Neural cell (in vitro differentiated cells): Measurements from ENCODE around the genes SCGB1C2, GEMIN4, NXN and BHLHA9.

- RAMPAGE, long total RNA = no peak
Observed at GRCh38 chr17:137376-137752, at the start of gene SCGB1C2. Gene SCGB1C2, plus strand, starts transcription at chr17:137569.

- RAMPAGE, long total RNA = no peak
Observed at GRCh38 chr17:215358-216055, 34.1 kb upstream of the DOC2B start.

DNA sequence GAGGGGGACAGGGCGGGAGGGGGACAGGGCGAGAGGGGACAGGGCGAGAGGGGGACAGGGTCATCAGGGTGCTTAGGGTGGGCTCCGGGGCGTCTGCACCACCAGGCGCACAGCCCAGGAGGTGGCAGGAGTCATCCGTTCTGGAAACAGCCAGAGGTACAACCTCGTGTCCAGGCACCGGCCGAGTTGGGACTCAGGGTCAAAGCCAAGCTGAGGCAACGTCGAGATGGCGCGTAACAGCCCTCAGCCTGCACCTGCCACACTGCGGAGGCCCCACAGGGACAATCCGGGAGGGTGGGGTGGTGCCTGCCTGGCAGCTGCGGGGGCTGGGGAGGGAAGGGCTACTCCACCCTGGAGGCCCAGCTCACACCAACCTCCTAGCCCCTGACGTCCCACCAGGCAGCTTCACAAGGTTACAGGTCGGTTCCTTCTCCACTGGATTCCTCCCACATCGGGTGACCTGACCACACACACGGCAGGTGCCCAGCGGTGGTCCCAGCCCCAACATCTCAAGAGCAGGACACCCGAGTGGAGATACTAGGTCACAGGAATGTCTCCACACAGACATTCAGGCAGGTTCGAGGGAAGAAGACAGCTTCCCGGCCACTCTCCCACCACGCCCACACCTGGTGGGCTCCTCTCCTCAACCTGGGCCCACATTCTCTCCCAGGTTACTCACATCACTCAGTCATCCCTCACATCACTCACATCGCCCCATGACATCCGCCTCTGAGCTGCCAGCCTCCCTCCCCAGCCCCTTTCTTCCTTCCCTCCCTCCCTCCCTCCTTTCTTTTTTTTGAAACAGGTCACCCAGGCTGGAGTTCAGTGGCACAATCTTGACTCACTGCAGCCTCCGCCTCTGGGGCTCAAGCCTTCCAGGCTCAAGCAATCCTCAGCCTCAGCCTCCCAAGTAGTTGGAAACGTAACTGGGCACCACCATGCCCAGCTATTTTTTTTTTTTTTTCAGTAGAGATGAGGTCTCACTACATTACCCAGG lies 47.2 kb downstream of the RPH3AL start:
- RAMPAGE, long total RNA = no peak

DNA sequence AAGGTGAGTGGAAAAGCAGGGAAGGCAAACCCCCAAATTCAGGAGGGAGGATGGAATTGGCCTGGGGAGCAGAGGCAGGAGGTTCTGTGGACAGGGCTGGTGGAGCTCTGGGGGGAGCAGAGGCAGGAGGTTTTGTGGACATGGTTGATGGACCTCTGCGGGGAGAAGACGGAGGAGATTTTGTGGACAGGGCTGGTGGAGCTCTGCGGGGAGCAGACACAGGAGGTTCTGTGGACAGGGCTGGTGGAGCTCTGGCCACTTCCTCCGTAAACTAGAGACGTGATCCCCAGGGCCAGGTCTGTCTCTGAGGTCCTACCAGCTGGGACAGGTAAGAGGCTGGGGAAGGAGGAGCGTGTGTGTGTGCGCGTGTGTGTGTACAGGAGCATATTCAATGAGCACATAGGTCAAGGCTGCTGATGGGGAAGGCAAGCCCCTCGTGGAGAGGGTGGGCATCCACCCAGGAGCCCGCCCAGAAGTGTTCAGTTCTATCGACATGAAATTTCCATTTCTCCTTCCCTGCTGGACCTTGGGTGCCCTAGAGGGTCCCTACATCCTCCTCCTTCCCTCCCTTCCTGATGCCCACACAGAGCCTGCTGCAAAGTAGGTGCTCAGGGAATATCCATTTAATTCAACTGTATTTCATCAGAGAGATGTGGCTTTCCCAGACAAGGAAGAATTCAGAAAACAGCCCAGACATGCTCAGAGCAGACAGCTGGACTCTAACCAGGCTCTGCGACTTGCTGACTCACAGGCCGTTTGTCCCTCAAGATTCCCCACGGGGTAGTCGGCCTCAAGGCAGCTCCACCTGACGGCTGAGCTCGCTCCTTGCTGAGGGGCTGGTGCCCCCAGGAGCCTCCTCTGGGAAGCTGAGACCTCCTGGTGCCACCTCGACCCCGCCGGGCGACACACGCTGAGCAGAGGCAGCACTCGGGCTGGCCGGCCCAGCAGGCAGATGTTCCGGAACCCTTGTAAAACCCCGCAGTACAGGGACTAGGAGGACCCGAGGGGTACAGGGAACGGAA lies 20.4 kb downstream of the RPH3AL start:
- RAMPAGE, long total RNA = no peak

DNA sequence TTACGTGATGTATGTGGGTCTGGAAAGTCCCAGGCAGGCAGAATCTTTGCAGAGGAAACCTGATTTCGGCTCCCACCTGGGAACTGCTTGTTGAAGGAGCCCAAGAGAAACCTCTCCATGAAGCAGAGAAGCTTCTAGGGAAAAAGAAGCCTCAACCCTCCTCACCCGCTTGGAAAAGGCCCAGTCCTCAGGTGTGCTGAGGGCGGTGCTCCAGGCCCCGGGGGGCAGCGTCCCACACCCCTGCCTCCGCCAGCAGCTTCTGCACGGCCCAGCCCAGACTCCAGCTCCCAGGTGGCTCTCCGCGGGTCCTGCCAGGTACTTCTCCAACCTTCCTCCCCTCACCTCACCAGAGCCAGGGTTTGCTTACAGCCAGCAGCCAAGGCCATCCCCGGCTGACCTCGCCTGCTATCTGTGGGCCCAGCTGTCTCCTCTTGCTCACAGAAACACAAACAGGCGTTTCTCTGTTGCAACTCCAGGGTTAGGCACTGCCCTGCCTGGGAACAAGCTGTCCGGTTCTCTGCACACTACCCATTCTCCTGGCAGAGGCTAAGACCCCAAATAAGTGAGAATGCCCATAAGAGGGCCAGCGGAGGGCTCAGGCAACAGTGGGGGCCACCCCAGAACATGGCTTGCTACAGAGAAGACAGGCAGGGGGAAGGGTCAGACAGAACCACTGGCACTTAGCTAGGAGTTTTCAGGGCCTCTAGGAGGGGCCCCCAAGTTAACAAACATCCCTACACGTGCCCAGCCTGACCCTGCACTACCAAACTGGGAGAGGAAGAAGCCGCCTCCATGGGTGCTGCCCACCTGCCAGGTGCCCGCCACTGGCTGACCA lies 13.7 kb downstream of the RPH3AL start:
- RAMPAGE, long total RNA = no peak

DNA sequence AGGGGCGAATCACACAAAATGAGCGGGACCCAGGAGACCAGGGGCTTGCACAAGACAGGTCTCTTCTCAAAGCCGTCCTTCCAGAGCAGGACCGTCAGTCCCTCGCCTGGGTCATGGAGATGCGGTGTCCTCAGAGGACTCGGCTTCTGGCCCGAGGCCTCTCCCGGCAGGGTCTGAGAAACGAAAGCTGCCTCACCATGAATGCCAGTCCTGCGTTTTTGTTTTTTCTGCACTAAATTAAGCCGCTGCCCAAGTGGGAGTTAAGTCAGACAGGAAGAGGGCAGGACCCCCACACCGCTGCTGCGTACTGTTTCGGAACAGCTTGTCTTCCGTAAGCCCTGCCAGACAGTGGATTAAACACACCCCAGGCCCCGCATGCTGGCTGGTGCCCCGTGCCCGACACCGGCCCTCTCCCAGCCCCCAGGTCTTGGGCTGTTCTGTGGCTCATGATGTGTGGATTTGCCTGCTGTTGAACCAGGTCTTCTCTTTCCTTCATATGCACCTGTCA lies 84.6 kb downstream of the C17orf97 start:
- RAMPAGE, long total RNA = no peak

DNA sequence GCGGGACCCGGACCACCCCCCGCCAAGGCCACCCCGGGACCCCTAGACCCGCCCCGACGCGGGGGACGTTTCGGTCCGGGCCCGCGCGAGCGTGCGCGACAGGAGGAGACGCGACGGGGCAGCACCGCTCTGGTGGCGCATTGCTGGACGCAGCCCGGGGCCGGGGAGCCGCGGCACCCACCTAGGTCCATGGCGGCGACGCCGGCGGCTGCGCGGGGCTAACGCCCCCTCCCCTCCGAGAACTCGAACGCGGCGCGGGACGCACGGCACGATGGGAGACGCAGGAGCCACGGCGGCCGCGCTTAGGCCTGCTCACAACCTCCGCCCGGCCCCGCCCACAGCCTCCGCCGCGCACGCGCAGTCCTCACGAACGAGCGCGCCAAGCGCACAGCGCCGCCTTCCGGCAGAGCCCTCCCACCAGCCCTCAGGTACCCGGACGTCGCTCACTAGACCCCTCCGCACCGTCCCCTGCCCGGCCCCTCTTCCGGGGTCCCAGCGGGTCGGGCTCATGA lies at the start of gene GEMIN4:
Gene GEMIN4 (minus strand): TSS at position 313 of the 512 bp plus-strand sequence.
- RAMPAGE, long total RNA = no peak

- RAMPAGE, long total RNA = no peak
Observed at GRCh38 chr17:781237-781859, 732 bp downstream of the GLOD4 start.

GRCh38 chr17:800180-801086 lies 18.3 kb downstream of the MRM3 start:
- RAMPAGE, long total RNA = no peak

GRCh38 chr17:879473-880073 lies 97.4 kb downstream of the MRM3 start:
- RAMPAGE, long total RNA = no peak

- RAMPAGE, long total RNA = no peak
Observed at GRCh38 chr17:880074-881346, 98.4 kb downstream of the MRM3 start.

DNA sequence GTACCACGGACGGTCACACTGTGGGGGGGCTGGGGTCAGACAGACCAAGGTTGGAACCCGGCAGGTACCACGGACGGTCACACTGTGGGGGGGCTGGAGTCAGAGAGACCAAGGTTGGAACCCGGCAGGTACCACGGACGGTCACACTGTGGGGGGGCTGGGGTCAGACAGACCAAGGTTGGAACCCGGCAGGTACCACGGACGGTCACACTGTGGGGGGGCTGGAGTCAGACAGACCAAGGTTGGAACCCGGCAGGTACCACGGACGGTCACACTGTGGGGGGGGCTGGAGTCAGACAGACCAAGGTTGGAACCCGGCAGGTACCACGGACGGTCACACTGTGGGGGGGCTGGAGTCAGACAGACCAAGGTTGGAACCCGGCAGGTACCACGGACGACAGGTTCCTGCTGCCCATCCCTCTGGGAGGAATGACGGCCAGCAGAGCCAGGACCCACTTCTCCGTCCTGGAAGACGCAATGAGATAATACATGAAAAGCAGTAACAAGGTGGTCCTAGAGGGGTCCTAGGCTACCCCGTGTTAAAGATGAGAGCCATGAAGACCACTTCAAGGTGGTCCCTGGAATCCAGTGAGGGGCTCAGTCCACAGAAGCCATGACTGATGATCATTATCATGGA lies 27.0 kb downstream of the NXN start:
- RAMPAGE, long total RNA = no peak

DNA sequence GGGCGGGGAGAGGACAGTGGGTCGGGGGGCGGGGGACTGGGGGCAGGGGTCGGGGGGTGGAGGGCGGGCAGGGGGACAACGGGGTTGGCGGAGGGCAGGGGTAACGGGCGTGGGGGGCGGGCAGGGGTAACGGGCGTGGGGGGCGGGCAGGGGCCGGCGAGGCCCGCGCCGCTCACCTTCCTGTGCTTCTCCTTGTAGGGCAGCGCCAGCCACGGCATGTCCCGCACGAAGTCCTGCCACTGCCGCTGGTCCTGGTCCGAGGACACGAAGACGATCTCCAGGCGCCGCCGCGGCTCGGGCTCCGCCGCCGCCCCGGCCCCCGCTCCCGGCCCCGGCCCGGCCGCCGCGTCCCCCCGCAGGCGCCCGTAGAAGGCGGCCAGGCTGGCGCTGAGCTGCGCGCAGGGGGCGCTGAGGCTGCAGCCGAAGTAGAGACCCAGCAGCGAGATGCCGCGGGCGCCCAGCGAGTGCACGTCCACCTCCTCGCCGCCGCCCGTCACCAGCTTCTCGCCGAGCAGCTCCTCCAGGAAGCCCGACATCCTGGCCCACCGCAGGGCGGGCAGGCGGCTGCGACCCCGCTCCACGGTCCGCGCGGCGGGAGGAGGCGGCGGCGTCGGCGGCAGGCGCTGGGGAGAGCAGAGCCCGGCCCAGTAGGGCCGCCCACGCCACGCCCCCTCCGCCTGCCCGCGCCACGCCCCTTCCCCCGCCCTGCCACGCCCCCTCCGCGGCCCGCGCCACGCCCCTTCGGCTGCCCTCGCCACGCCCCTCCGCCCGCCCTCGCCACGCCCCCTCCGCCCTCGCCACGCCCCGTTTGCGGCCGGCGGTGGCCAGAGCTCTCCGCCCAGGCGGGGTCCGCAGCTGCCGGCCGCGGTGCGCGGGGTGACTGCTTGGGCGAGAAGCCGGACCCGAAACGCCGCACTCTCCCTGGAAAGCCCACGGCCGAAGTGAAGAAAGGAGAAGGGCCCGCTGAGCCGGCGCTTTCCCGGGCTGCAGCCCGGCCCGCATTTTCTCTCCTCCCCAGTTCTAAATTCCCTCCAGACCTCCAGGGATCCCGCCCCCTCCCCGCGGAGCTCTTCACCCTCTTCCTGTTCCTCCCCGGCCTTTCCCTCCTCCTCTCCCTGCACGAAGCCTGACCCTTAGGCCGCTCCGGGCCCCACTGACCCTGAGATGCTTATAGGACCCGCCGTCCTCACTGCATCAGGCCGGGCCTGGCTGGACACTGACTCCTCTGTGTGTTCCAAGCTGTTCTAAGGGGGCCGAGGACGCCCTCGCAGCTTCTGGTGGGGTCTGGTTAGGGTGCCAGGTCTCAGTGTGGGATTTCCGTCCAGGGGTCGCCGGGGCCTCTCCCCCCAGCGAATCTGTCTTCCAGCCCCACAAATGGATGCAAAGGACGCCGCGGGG lies at the start of gene NXN:
Gene NXN (minus strand): TSS at position 634 of the 1,398 bp plus-strand sequence.
- RAMPAGE, long total RNA = no peak

DNA sequence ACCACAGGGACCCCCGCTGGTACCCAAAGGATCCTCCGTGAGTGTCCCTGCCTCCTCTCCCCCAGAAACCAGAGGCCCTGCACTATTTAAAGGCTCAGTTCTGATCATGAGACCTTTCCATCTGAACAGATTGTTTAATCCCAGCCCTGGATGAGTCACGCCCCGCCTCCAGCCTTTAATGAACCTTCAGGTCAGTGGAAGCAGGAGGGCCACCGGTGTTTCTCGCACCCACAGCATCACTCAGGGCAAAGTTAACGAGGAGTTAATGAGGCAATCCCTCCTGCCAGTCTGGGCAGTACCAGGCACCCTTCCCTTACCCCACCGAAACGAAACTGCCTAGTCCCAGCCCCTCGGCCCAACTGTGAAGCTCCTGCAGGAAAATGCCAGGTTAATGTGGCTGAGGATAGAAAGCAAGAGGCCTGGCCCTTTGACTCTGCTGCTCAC lies 32.4 kb downstream of the TIMM22 start:
- RAMPAGE, long total RNA = no peak

DNA sequence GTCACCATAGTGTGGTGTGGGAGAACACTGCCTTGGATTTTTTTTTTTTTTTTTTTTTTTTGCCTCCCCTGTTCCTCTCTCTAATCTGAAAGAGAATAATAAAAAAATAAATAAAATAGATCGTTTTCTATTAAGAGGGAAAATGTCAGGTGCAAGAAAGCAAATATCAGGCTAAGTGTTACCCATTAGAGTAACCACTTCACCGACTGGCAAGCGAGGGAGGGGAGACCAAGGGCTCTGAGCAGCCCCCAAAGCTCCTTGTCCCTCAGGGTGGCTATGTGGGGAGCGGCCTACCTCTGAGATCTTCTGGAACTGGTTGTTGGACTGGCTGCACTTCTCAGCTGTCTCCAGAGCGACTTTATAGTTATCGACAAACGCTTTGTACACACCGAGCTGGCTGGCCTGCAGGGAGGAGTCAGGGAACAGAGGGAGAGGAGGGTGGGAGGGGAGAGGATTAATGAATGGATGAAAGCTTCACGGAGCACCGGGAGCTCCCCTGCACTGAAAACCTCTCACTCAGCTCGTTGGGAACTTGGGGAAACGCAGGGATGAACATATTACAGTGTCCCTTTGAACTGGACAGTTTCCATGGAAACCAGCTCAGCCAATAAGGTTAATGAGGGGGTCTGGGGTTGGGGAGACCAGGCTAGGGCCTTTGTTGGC lies 86.4 kb downstream of the TIMM22 start:
- RAMPAGE, long total RNA = no peak

DNA sequence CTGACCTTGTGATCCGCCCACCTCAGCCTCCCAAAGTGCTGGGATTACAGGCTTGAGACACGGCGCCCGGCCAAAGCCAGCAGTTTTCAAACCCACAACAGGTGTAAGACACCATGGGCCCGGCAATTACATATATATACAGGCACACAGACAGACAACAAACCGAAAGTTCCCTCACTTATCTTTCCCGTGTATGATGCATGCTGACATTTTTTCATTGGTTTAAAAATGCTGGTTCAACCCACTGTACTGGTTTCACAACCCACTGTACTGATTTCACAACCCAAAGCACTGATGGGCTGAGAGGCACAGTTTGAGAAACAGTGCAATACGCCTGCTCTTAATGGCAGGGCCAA lies 81.5 kb downstream of the ABR start:
- RAMPAGE, long total RNA = no peak

DNA sequence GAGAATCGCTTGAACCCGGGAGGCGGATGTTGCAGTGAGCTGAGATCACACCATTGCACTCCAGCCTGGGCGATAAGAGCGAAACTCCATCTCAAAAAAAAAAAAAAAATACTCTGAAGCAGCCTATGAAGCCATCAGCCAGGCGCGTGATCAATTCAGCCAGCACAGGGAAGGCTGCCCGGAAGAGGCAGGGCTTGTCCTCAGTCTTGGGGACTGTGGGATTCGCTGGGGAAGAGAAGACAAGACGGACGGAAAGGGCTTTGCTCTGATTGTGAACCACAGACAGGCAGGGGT lies 37.3 kb downstream of the ABR start:
- RAMPAGE, long total RNA = no peak

DNA sequence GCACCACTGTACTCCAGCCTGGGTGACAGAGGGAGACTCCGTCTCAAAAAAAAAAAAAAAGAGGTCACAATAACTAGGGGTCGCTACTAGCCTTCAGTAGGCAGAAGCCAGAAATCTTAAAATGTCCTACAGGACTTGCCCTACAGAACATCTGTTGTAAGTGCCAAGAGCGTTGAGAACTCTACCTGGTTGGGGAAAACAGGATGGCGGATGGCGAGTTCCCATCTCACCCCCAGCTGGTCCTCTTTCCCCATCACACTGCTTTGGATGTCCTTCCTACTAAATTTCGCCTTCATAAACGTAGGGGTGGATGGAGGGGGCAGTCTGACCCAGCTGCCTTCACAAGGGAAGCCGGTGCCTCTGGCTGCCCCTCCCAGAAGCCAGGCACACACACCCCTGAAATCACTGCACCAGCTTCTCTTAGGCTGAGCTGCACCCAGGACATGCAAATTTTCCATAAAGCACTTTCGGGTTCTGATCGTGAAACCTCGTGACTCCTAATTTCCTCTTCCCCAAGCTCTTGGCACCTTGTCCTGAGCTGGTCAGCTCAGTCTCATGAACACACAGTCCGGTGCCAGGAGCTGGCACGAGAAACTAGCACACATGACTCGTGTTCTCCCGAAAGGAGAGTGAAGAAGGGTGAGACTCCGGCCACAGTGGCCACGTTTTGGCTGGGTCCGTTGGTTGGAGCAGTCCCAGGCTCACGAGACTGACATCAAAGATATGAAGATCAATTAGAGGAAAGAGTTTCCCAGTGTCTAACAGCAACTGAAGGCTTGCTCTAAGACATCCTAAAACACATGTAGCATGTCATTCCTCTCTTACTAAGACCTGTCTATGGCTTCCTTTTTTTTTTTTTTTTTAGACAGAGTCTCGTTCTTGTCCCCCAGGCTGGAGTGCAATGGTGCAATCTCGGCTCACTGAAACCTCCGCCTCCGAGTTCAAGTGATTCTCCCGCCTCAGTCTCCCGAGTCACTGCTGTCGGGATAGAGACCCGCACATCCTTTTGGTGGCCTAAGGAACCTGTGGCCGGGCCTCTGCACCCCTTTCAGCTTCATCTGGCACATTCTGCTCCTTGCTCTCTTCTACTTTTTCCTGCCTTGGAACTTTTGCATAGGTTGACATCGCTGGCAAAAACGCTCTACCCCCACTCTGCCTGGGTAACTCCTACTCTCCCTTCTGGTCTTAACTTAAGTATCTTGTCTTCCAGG lies 9.1 kb upstream of the ABR start:
- RAMPAGE, long total RNA = no peak

GRCh38 chr17:1270118-1270694 lies at the start of gene BHLHA9:
Gene BHLHA9, plus strand, starts transcription at chr17:1270444.
- RAMPAGE, long total RNA = no peak

GRCh38 chr17:1279730-1280139 lies 273 bp downstream of the TRARG1 start:
- RAMPAGE, long total RNA = no peak